Kidney epithelial cell (primary cell): ENCODE results near the genes DCTN3, UNC13B and RUSC2.

- RAMPAGE, long total RNA: start-site peak on the minus strand at chr9:34620473-34620495, 142 and 276 reads in 2 replicates
- RRBS: 2% methylated on average over 11 of the region's 49 CpGs
Observed at GRCh38 chr9:34619670-34620973, at the start of gene DCTN3. Gene DCTN3 (minus strand): TSS chr9:34620495.

DNA sequence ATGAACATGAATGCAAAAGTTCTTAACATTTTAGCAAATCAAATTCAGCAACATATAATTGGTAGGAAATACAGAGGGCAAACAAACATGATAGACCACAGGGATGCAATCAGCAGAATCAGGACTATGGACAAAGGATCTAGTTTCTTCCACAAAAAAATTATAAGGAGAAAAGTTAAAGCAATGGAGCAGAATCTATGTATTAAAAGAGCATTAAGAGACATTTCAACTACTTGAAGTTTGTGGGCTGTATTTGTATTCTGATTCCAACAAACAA is 5.7 kb upstream of the FAM205C start:
- RAMPAGE, long total RNA: no peak

DNA sequence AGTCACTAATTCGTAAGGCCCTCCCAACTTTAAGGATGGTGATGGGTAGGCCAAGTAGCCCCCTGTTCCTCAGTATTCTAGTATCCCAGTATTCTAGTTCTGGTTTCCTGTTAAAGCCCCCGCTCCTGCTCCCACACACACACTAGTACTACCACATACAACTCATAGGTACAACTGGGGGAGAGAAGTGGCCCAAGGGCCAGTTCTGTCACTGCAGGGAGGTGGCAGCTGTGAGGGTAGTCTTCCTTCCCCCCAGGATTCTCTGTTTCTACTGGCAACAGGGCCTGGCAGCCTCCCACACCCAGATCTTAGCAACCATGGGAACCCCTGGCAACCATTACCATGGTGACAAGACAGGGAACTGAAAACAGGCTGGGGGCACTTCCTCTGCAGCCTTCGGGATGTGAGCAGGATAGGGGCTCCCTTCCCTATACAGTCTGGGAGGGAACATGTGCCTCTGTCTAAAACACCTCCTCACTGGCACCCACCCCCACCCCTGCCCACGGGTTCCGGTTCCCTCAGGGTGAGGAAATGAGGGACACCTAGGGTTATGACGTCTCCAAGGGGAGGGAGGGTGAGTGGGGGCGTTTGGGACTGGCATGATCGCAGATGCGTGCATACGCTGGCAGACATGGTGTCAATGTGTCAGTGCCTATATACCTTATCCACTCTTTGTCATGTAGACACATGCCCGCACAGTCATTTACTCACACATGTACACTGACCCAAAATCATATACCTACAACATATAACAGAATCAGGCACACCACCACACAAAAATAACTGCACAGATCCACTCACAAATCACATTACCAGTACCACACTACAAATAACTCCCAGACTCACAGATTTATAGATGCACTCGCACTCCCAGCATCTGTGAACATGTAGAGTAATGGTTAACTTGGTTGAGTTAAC is 3.0 kb upstream of the DNAJB5 start:
- RAMPAGE, long total RNA: no peak
- RRBS: no CpG with 5 or more reads among the region's 12 CpGs

GRCh38 chr9:34989858-34990855 is 612 bp downstream of the DNAJB5 start:
- RAMPAGE, long total RNA: start-site peak on the plus strand at chr9:34990248-34990437, 29 and 36 reads in 2 replicates
- RRBS: 2% methylated on average over 10 of the region's 52 CpGs

DNA sequence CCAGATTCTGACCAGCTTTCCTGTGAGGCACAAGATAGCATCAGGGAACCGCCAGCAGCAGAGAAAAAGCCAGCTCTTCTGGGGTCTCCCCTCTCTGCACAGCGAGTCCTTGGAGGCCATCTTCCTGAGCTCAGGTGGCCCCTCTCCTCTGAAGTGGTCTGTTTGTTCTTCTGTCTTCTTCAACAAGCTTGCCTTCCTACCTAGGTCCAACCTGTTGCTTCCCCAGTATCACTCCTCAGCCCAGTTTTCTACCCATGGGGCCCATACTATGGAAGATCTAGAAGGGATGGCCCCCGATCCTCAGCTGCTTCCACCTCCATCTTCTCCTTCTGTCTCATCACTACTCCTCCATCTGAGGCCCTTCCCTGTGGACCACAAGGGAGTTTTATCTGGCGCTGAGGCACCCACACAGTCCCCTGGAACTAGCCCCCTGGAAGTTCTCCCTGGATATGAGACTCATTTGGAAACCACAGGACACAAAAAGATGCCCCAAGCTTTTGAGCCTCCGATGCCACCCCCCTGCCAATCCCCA is 1.2 kb downstream of the C9orf131 start:
- RAMPAGE, long total RNA: no peak
- RRBS: no CpG with 5 or more reads among the region's 5 CpGs

GRCh38 chr9:35060619-35061298 is 11.7 kb downstream of the VCP start:
- RAMPAGE, long total RNA: no peak
- RRBS: no CpG with 5 or more reads among the region's 11 CpGs

- RAMPAGE, long total RNA: start-site peak on the plus strand at chr9:35161961-35162141, 556 and 585 reads in 2 replicates
- RRBS: 1% methylated on average over 23 of the region's 69 CpGs
Observed at GRCh38 chr9:35161658-35162423, at the start of gene UNC13B. Gene UNC13B (plus strand): TSS chr9:35162009.

DNA sequence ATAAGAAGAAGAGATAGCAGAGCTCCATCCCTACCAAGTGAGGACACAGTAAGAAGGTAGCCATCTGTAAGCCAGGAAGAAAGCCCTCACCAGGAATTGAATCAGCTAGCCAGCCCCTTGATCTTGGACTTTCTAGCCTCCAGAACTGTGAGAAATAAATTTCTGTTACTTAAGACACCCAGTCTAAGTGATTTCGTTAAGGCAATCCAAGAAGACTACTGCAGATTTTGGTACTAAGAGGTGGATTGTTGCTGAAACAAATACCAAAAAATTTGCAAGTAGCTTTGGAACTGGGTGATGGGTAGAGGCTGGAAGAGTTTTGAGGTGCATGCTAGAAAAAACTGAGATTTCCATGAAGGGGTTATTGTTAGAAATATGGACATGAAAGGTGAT is 102.0 kb downstream of the UNC13B start:
- RAMPAGE, long total RNA: no peak
- RRBS: no CpG with 5 or more reads among the region's 1 CpG

GRCh38 chr9:35277893-35278417 is 116.1 kb downstream of the UNC13B start:
- RAMPAGE, long total RNA: no peak
- RRBS: no CpG with 5 or more reads among the region's 6 CpGs

- RAMPAGE, long total RNA: no peak
- RRBS: 100% methylated on average over 1 of the region's 14 CpGs
Observed at GRCh38 chr9:35295483-35296056, 133.8 kb downstream of the UNC13B start.

DNA sequence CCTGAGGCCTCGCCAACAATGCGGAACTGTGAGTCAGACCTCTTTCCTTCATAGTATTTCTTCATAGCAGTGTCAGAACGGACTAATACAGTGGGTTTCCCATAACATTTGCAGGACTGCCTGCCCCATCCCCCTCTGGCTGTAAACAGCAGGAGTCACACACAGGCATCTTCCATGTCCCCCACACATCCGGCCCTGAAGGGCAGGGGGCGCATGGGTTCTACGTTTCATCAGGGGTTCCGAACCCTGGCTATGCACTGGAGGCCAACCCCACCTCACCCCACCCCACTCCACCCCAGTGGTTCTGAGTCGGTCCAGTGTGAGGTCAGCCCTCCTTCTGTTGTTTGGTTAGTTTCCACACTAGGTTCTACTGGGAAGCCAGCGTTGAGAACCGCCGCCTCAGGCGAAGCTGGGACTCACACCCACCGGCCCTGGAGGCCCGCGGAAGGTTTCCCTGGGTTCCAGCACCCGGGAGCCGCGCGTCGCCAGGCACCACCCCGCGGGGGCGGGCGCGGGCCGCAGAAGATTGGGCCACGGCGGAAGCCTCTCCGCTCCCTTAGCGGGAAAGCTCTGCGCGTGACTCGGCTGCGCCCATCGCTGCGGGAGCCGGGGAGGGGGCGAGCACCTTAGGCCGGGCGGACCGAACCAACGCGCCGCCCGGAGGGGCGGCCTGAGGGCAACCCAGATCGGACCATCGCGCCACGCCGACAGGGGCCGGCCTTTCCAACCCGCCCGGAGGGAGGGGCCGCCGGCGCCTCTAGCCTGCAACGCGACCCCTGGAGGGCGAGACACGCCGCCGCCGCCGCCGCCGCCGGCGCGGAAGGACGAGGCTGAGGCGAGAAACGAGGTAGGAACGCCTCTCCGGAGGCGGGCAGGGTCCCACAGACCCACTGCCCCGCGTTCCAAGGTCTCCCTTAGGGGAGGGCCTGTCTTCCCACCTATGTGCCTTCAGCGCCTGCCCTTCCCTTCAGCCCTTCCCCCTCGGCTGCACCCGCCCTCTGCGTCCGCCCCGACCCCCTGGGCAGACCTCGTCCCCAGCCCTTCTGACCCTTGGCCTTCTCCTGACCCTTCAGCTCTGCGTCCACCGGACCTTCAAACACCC is at the start of gene RUSC2:
TSS of gene RUSC2 (plus strand) at position 786 of the 1,102 bp plus-strand sequence.
- RAMPAGE, long total RNA: no peak
- RRBS: 1% methylated on average over 24 of the region's 87 CpGs

GRCh38 chr9:35519793-35520733 is 30.2 kb downstream of the RUSC2 start:
- RAMPAGE, long total RNA: no peak
- RRBS: no CpG with 5 or more reads among the region's 2 CpGs

GRCh38 chr9:35537819-35538286 is 25.8 kb downstream of the FAM166B start:
- RAMPAGE, long total RNA: no peak
- RRBS: no CpG with 5 or more reads among the region's 6 CpGs

DNA sequence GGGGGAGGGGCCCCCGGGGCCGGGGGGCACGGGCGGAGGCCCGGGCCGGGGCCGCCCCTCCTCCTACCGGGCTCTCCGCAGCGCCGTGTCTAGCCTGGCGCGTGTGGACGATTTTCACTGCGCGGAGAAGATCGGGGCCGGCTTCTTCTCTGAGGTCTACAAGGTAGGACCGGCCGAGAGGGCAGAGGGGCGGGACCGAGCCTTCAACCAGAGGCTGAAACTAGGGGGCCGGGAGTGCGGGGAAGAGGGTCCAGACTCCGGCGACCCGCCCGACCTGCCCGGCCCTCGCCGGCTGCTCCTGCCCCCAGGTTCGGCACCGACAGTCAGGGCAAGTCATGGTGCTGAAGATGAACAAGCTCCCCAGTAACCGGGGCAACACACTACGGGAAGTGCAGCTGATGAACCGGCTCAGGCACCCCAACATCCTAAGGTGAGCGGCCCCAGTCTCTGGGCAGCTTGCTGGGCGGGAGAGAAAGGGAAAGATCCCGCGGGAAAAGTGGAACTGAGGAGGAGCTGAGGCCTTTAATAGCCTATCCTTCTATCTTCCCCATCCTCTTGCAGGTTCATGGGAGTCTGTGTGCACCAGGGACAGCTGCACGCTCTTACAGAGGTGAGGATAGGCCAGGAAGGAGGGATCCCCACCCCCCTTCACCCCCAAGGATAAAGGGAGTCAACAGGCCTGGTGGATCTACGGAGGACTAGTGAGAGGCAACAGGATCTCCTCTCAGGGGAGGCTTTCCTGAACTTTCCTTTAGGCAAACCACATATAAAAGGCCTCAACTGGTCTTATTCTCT is 811 bp downstream of the TESK1 start:
- RAMPAGE, long total RNA: no peak
- RRBS: 1% methylated on average over 20 of the region's 42 CpGs

DNA sequence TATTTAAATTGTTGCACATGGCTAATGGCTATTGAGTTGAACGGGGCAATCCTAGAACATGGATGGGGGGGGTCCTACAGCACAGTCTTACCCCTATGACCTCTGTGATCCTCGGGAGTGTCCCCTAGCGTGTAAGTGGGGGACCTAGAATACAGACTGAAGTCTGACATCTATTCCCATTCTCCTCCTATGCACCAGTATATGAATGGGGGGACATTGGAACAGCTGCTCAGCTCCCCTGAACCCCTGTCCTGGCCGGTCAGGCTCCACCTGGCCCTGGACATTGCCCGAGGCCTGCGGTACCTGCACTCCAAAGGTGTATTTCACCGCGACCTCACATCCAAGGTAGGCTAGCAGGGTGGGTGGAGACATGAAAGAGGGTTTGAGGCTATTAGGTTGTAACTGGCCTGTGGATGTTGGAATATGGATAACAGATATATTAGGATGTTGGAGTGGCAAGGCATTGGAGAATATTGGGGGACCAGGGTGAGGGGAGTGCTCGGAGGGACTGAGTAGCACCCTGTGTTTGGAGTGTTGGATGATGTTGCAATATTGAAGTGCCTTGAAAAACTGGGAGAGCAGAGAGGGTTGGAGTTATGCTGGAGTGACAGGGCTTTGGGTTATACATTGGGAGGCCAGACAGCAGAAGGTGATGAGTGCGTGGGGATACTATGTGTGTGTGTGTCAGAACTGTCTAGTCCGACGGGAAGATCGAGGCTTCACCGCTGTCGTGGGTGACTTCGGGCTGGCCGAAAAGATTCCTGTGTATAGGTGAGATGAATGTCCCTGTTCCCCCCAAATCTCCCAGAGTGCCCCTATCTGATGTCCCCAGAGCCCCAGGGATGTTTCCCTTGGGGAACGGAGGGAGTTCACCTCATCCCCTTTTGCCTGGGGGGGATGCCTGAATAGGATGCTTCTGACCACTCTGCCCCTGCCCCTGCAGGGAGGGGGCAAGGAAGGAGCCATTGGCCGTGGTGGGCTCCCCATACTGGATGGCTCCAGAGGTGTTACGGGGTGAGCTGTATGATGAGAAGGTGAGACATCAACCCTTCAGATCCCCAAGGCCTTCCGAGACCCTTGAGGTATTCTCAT is 1.9 kb downstream of the TESK1 start:
- RAMPAGE, long total RNA: no peak
- RRBS: no CpG with 5 or more reads among the region's 21 CpGs

GRCh38 chr9:35616849-35617442 is 1.3 kb downstream of the CD72 start:
- RAMPAGE, long total RNA: start-site peak on the minus strand at chr9:35617148-35617198, 23 and 22 reads in 2 replicates
- RRBS: 5% methylated on average over 7 of the region's 44 CpGs

- RAMPAGE, long total RNA: no peak
- RRBS: no CpG with 5 or more reads among the region's 5 CpGs
Observed at GRCh38 chr9:35663084-35663474, 1.9 kb downstream of the ARHGEF39 start.

- RAMPAGE, long total RNA: no peak
- RRBS: 94% methylated on average over 3 of the region's 25 CpGs
Observed at GRCh38 chr9:35685214-35686054, 4.3 kb downstream of the TPM2 start.

DNA sequence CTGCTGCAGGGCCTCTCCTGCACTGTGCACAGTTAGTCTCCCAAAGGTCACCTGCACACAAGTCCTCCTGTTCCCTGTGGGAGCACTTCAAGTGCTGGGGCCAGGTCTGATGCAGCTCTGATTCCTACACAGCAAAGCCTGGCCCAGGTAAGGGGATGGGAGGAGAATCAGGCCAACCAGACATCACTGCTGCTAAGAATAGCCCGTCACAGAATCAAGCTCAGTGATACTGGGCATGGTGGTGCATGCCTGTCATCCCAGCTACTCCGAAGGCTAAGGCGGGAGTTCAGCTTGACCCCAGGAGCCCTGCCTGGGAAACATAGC is 3.5 kb downstream of the TPM2 start:
- RAMPAGE, long total RNA: no peak
- RRBS: no CpG with 5 or more reads among the region's 3 CpGs

- RAMPAGE, long total RNA: no peak
- RRBS: no CpG with 5 or more reads among the region's 12 CpGs
Observed at GRCh38 chr9:35712661-35713408, 19.2 kb downstream of the TLN1 start.